ENCODE measurements around the genes UBL7, ULK3, SCAMP2 and SNX33.

- PRO-cap = no peak
Observed at GRCh38 chr15:74369002-74369518, 1.6 kb upstream of the CYP11A1 start.

DNA sequence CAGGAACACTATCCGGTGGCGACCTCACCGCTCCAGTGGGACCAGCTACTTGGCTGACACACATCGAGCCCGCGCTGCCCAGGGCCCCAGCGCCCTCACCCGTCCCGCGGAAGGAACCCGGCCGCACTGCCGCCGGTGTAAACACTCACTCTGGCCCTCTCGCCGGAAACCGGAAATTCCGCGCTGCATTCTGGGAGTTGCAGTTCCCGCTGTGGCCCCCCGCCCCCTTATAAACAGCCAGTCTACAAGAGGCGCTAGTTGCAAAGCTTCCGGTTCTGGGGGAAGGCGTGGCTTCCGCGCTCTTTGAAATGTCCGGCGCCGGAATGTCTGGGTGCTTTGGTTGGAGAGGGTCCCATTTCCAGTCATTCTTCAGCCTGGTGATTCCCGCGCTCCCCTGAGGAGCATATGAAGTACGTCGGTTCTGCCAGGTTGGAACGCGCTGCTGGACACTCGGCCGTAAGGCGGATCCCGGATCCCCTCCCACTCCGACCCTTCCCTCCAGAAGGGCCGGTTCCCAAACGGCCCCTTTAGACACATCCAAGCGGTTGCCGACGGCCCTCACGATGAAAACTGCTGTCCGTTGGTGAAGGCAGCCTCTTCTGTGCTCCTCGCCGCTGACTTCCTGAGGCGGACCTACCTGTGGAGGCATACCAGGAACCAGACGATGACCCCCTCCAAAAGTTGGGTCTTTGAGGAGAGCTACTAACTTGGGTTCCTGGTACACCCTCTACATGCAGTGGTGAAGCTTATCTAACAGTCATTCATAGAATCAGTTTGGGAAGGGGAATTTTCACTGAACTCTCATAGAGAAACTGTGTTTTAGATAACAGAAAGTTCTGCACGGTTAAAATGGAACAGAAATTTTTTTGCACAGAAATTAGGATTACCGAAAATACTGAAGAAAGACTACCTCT, at the start of gene UBL7:
TSS of gene UBL7 (minus strand) at position 152 of the 914 bp plus-strand sequence.
- PRO-cap = bidirectional peak, plus-strand start at position 306 of the sequence, minus-strand start at position 128 of the sequence

DNA sequence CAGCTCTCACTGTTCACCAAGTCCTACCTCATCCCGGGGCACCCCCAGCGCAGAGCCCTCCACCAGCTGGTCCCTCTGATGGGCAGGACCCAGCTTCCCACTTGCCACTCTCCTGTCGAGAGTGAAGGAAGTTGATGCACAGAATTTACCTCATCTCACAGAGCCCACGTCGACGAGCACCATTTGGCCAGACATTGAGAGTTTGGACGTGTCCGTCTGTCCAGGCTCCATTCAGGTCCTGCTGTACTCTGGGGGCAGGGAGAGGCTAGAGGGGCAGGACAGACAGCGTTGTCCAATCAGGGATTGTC, 20.0 kb upstream of the CLK3 start:
- PRO-cap = no peak

DNA sequence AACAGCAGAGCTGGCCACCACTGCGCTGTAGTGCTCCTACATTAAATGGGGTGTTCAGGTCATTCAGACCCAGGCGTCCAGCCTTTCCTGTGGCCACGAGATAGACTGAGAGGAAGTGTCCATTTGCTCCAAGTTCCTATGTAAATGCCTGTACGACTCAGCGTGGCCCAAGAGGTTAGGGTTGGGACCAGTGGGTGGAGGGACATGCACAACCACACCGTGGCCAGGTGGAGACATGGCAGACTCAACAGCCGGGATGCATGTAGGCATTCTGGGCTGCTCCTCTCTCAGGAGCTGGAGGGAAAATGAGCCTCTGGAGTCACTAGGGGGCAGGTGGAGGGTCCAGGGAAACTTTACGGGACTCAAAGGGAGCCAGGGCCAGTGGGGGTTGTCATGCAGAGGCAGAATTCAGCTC, 7.8 kb downstream of the CLK3 start:
- PRO-cap = no peak

GRCh38 chr15:74634495-74635419, 19.1 kb downstream of the CLK3 start:
- PRO-cap = no peak

DNA sequence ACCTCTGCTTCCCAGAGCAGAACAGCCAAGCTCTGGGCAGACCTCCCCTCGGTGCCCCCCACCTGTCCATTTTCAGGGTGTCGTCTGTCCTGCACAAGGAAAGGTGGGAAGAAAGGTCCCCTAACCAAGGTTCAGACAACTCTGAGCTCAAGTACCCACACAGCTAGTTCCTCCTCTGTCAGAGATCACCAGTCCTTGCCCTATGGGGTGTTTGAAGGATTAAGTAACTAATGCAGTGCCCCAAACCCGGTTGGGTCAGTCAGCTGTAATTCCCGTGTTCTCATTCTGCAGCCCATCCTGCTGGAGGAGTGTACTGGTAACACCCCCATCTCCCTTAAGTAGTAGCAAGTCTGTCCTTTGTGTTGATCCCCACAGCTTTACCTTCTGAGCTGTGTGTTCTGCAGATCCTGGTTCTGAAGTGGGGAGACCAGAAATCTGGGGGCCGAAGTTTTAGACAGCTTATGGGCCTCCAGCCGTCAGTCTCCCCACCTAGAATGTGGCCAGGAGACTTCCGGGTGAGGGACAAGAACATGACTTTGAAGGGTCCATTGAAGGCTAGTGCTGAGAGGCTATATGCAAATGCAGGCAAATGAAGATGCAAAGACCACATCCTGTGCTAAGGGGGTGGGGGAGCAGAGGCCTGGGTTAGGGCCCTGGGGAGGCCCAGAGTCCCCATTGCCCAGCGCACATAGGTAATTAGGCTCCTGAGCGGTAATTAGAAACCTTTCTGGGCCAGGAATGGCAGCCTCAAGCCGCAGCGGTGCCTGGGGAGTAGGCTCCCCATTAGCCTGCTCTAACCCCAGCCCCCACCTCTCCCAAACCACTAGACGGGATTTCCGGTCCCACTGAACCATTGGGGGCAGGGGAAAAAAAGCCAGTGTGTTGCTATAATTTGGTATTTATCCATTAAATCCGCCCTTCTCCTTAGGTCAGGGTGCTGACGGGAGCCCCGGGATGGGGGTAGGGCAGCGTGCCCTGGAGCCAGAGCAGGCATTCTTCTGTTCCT, 6.7 kb downstream of the CSK start:
- PRO-cap = no peak

DNA sequence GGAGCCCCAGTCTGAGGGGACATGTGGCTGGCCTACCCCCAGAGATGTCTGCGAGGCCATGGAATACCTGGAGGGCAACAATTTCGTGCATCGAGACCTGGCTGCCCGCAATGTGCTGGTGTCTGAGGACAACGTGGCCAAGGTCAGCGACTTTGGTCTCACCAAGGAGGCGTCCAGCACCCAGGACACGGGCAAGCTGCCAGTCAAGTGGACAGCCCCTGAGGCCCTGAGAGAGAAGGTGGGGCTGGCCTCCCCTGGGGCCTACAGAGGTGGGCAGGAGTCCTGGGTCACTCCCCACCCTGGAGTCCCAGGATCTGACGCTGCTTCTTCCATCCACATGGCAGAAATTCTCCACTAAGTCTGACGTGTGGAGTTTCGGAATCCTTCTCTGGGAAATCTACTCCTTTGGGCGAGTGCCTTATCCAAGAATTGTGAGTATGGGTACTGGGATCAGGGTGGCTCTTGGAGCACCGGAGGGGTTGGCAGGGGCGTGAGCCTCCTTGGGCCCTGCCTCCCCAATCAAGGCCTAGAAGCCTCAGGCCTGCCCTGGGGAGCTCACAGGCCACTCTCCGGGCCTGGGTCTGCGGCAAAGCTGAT, 10.9 kb upstream of the LMAN1L start:
- PRO-cap = no peak

- PRO-cap = bidirectional peak, plus-strand start at chr15:74842937, minus-strand start at chr15:74842676; bidirectional peak, plus-strand start at chr15:74843408, minus-strand start at chr15:74843105
Observed at GRCh38 chr15:74842265-74843436, at the start of gene ULK3. Gene ULK3, minus strand, starts transcription at chr15:74843156.

- PRO-cap = bidirectional peak, plus-strand start at chr15:74873112, minus-strand start at chr15:74873011; bidirectional peak, plus-strand start at chr15:74873477, minus-strand start at chr15:74873328
Observed at GRCh38 chr15:74872669-74873644, at the start of gene SCAMP2. Gene SCAMP2, minus strand, starts transcription at chr15:74873365.

DNA sequence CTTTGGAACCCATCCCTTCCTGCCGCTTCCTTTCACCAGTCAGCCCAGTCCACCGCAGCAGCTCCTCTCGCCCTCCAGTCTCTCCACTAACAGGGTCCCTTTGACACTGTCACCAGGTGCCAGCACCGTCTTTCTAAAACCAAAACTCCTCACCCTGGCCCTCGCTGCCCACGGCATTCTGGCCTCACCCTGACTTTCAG, 4.1 kb downstream of the PPCDC start:
- PRO-cap = no peak

- PRO-cap = no peak
Observed at GRCh38 chr15:75149933-75150586, 51.6 kb upstream of the C15orf39 start.

DNA sequence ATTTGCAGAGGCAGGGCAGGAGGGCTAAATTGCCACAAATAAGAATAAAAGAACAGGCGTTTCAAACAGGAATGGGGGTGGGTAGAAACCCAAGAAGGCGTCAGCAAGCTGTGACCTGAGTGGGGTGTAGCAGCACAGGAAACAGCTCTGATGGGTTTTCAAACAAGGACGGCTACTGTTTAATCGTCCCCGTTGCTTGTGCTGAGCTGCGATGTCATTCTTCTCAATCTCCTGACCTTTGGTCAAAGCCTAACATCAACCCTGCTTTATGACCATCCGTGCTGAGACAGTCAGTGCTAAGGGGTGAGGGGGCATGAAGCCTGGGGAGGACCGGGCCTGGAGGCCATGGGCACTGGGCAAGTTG, 19.3 kb upstream of the C15orf39 start:
- PRO-cap = no peak

DNA sequence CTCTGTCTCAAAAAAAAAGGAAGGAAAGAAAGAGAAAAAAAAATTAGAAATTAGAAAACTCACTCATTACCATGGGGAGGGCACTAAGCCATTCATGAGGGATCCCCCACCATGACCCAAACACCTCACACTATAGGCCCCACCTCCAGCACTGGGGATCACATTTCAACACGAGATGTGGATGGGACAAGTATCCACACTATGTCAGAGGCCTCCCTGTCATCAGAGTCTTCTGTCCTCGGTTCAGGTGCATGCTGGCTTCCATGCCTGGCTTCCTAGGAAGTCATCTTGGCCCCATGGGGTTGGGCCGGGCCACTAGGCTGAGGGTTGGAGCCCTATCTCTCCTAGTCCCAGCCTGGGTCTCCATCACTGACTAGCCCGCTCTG, 16.9 kb downstream of the C15orf39 start:
- PRO-cap = no peak

DNA sequence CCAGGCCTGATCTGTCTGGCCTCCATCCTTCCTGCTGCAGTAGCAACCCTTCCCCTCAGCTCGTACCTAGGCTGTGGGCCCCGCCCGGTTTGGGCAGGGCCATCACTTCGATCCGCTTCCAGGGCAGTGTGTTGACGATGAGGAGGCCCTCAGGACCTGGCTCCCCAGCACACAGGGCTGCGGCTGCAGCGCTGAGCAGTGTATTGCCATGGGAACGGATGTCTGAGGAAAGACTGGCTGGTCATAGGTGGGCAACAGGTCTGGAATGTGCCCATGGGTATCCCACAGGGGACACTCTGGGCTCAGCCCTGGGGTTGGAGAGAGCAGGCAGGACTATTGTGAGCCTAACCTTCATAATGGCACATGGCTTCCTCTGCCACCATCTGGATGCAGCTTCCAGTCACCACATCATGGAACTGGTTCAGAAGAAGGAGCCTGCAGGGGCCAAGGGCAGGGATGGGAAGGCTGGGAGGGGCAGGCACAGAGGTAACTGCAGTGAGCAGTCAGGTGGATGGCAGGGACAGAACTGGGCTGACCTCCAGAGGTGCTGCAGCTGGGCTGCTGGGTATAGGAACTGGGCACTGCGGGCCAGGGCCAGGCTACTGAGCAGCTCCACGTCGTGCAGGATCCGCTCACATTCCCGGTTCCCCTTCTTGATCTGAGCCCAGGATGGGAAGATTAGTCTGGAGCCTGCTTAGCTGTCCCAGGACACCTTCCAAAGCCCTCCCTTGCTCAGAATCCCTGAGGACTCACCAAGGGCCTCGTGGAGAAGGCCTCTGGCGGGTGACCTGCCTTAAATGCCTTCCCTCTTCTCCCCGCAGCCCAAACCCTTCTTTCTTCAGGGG, 8.6 kb downstream of the MAN2C1 start:
- PRO-cap = no peak

DNA sequence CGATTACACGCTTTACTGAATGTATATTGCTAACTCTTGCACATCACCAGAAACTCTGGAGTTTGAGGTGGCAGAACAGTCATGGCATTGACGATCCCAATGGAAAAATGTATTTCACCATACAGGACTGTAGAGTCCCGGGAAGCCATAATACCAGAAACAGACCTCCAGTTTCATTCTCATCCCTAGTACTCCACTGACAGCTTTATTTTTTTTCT, 602 bp upstream of the MAN2C1 start:
- PRO-cap = no peak

DNA sequence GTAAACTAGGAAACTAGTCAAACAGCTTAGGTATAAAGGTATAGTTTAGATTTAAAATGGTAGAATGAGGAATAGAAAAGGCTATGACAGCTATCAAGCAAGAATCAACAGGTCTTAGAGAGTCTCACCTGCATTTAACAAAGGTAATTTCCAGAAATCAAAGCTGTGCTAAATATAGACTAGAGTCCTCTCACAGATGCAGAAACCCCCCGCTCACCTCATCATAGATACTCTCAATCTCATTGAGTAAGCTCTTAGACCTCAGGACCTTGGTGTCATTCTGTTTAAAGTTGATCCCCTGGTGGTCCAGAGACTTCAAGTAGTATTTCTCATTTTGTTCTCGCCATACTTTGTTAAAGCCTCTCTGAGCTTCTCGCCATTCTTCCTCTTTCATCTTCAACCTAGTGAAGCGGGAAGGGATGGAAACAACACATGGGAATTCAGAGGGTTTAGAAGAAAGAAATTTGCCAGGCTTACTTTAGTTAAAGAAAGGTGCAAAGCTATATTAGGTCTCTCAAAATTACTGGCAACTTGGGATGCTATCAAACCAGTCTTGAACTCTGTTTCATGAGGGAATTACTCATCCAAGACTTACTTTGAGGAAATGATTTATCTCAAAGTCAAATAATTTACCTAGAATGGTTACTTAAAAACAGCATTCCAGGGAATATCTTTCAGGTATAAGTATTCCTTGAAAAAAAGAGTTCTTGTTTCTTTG, 26.2 kb upstream of the MAN2C1 start:
- PRO-cap = no peak

DNA sequence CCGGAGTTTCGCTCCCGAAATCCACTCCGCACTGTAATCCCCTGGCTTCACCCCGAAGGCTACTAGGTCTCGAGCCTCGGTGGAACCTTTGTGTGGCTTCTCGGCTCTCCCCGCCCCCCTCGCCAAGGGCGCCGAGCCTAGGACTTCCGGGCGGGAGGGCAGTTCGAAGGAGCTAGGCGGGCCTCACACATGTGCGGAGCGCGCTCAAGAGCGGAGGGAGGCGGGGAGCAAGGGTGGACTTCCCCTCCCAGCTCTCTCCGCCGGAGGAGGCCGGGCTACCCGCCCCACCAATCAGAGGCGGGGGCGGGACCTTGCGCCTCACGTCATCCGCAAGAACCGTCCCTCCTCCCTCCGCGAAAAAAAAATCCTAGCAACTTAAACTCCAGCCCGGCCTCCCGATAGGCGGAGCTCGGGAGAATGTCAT, 2.3 kb upstream of the SIN3A start:
- PRO-cap = bidirectional peak, plus-strand start outside the sequence, minus-strand start at position 94 of the sequence

- PRO-cap = unidirectional peak, plus-strand start at chr15:75578052
Observed at GRCh38 chr15:75577861-75578117, 1.3 kb downstream of the PTPN9 start.

- PRO-cap = no peak
Observed at GRCh38 chr15:75627703-75628141, 2.2 kb upstream of the SNUPN start.

GRCh38 chr15:75647621-75648144, at the start of gene SNX33:
Gene SNX33, plus strand, starts transcription at chr15:75647912.
- PRO-cap = bidirectional peak, plus-strand start at chr15:75647915, minus-strand start at chr15:75647797

All from NALM6 (cell line).